H7 (cell line): ENCODE measurements around the genes VPS51, ZNHIT2 and ZNRD2.

DNA sequence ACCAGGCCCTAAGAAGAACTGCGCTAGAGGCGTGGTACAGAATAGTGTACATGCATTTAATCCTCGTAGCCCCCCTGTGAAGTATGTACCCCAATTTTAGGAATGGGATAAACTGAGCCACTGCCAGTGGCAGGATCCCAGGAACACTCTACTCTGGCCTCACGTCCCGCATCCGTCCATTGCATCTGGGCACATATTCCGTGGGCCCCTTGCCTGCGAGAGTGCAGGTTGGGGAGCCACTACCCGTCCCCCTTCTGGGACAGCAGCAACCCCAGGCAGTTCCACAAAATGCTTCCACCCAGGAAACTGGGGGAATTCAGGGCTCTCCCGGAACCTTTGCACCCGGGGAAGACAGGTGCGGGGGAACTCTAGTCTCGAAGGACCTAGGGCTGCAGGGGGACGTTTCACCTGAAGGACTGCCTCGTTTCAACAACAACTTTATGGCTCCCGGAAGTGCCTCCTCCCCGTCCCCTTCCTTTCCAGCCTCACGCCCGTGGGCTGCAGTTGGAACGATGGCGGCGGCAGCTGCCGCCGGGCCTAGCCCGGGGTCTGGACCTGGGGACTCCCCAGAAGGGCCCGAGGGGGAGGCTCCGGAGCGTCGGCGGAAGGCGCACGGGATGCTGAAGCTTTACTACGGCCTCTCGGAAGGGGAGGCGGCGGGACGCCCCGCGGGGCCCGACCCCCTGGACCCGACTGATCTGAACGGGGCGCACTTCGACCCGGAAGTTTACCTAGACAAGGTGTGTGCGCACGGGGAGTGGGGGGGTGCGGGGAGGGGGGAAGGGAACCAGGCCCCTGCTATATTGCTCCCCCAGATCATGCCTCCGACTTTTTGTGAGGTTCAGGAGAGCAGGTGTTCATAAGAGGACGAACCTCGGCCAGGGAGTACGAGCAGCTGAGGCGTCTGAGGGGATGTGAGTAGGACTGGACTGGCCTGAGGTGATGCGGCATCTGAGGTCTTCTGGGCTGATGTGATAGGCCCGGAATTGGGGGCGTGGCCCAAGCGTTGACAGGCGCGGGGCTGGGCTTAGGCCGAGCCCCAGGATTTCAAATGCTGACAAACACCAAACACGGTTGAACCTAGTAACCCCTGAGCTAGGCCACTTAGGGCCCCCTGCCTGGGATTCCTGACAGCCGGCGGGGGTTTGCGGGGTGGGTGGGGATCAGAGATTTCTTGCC is at the start of gene VPS51:
Gene VPS51, plus strand, starts transcription at position 476 of the 1,179 bp plus-strand sequence.
- RAMPAGE, long total RNA: no peak

- RAMPAGE, long total RNA: no peak
Observed at GRCh38 chr11:65102507-65102790, 6.4 kb downstream of the VPS51 start.

GRCh38 chr11:65117274-65118218 is at the start of gene ZNHIT2:
Gene ZNHIT2, minus strand, starts transcription at chr11:65117701.
- RAMPAGE, long total RNA: no peak

DNA sequence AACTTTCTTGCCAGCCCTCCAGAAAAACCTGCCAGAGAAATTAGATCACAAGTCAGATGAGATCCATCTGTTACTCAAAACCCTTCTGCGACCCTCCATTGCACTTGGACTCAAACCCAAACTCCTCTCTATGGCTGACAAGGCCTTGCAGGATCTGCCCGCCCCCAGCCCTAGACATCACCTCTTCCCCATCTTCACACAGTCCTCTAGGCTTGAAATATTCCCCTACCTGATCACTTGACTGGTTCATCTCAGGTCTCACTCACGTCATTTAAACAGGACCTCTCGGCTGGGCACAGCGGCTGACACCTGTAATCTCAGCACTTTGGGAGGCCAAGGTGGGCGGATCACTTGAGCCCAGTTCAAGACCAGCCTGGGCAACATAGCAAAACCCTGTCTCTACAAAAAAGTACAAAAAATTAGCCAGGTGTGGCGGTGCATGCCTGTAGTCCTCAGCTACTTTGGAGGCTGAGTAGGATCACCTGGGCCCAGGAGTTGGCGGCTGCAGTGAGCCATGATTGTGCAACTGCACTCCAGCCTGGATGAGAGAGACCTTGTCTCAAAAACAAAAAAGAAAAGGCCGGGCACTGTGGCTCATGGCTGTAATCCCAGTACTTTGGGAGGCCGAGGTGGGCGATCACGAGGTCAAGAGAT is 1.4 kb upstream of the ZNHIT2 start:
- RAMPAGE, long total RNA: no peak

- RAMPAGE, long total RNA: no peak
Observed at GRCh38 chr11:65213096-65214079, 31.7 kb downstream of the CAPN1 start.

- RAMPAGE, long total RNA: no peak
Observed at GRCh38 chr11:65294470-65294897, 20.2 kb upstream of the CDC42EP2 start.

- RAMPAGE, long total RNA: no peak
Observed at GRCh38 chr11:65295037-65295817, 19.4 kb upstream of the CDC42EP2 start.

DNA sequence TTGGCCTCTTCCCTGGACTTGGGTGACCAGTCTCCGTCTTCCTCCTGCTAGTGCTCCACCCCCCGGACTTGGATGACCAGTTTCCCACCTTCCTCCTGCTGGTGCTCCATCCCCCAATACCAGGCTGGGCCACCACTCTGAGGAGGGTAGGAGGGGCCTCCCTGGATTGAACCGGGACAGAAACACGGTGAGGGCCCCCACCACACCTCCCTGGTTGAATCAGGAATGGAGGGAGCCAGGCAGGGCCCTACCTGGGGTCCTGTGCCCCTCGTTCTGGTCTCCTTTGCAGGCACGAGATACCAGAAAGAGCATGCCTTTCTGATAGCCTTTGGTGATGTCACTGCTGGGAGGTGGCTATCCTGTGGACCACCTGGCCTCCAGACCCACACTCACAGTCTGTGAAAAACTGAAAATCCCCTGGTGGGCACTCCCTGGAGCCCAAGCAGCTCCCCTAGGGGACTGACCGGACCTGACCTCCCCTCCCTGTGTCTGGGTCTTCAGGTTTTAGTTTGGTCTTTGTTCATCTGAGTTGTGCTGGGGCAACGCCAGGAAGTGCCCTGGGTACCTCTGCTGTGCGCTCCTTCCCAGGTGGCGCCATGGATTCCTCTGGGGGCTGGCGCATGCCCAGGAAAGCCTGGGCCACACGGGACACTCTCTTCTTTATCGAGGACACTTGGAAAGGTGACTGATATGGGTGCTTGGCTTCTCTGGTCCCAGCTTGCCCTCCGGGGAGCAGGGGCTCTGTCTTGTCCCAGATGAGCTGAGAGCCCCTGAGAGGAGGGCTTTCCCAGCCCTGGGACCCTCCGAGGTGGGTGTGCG is 25.6 kb downstream of the FRMD8 start:
- RAMPAGE, long total RNA: no peak

GRCh38 chr11:65421920-65422260 is 35.5 kb downstream of the FRMD8 start:
- RAMPAGE, long total RNA: no peak

GRCh38 chr11:65422779-65423521 is 36.5 kb downstream of the FRMD8 start:
- RAMPAGE, long total RNA: no peak

GRCh38 chr11:65435144-65435579 is 48.7 kb downstream of the FRMD8 start:
- RAMPAGE, long total RNA: no peak

DNA sequence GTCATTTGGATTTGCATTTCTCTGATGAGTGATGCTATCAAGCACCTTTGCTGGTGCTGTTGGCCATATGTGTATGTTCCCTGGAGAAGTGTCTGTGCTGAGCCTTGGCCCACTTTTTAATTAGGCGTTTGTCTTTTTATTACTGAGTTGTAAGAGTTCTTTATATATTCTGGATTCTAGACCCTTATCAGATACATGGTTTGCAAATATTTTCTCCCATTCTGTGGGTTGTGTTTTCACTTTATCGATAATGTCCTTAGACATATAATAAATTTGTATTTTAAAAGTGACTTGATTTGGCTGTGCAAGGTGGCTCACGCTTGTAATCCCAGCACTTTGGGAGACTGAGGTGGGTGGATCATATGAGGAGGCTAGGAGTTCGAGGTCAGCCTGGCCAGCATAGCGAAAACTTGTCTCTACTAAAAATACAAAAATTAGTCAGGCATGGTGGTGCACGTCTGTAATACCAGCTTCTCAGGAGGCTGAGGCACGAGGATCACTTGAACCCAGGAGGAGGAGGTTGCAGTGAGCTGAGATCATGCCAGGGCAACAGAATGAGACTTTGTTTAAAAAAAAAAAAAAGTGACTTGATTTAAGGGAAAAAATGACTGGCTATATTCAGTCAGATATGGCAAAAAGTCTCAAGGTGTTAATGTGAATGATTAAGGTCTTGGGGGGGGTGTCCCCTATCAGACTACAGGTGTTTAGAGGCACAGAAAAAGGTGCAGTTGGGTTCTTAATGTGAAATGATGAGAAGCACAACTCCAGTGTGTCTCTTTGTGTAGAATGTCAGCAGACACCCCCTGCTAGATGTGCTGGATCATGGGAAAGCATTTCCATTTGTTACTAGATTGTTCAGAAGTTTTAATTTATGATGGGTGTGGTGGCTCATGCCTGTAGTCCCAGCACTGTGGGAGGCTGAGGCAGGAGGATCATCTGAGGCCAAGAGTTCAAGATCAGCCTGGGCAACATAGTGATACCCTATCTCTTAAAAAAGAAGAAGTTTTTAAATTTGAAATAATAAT is 53.0 kb downstream of the FRMD8 start:
- RAMPAGE, long total RNA: no peak

DNA sequence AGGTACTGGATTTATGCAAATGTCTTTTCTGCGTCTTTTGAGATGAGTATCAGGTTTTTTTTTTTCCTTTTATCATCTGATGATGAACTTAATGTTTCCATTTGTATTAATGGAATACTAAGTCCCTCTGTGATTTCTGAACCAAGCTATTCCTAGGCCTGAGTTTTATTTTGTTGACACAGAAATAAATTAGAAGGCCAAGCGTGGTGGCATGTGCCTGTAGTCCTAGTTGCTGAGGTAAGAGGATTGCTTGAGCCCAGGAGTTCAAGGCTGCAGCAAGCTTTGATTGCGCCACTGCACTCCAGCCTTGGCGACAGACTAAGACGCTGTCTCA is 53.7 kb downstream of the FRMD8 start:
- RAMPAGE, long total RNA: no peak

GRCh38 chr11:65488993-65489700 is 35.7 kb upstream of the SCYL1 start:
- RAMPAGE, long total RNA: no peak

GRCh38 chr11:65493793-65494314 is 31.0 kb upstream of the SCYL1 start:
- RAMPAGE, long total RNA: no peak

- RAMPAGE, long total RNA: no peak
Observed at GRCh38 chr11:65538419-65538898, 13.6 kb downstream of the SCYL1 start.

- RAMPAGE, long total RNA: no peak
Observed at GRCh38 chr11:65552615-65553324, 5.4 kb downstream of the LTBP3 start.

- RAMPAGE, long total RNA: start-site peak on the minus strand at chr11:65570330-65570375, 6 reads; start-site peak on the plus strand at chr11:65570473-65570486, 452 reads
Observed at GRCh38 chr11:65569384-65570681, at the start of gene ZNRD2. Gene ZNRD2, plus strand, starts transcription at chr11:65570477.

DNA sequence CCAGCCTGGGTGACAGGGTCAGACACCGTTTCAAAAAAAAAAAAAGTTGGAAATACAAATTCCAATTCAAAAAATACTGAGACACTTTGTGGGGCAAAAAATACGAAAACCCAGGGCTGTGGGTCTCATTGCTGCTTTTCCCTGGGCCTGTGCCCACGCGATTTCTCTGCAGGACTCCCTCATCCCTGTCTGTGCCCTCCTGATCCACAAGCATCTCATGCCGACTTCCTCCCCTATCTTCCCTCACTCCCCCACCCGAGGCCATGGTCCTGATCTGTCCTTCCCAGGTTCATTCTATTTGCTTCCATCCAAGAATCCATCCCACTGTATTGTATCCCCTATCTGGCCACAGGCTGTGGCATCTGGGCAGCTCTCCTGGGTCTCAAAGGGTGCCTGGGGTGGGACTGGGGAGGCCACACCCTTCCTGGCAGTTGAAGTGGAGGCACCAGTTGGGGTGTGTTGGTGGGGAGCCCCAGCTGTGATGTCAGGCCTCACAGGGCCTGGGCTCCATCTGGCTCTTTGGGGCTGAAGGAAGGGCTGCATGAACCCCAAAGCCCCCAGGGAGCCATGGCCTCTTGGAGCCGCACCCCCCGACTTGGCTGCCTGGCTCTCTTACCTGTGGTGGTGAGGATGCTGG is 644 bp downstream of the KCNK7 start:
- RAMPAGE, long total RNA: no peak

DNA sequence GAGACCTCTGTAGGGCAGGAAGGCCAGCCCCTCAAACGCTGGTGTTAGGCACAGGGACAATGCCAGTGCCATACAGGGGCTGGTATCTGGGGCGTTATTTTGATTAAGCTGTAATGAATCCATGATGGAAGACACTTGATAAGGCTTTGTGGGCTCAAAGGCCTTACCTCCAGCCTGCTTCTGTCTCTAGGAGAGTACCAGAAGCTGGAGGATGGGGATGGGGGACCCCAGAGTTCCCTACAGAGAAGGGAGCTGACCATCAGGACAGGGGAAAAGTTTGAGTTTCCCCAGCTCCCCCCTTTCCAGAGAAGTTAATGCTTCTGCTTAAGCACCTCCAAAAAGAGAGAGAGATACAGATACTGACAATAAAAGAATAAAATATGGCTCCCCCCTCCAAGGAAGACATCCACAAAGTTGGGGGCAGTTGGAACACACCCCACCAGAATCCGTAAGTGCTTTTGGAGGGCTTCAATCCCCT is 8.8 kb downstream of the RELA start:
- RAMPAGE, long total RNA: no peak